Right ventricle myocardium (tissue), 1 donor: ENCODE measurements around a stretch of chr7.

DNA sequence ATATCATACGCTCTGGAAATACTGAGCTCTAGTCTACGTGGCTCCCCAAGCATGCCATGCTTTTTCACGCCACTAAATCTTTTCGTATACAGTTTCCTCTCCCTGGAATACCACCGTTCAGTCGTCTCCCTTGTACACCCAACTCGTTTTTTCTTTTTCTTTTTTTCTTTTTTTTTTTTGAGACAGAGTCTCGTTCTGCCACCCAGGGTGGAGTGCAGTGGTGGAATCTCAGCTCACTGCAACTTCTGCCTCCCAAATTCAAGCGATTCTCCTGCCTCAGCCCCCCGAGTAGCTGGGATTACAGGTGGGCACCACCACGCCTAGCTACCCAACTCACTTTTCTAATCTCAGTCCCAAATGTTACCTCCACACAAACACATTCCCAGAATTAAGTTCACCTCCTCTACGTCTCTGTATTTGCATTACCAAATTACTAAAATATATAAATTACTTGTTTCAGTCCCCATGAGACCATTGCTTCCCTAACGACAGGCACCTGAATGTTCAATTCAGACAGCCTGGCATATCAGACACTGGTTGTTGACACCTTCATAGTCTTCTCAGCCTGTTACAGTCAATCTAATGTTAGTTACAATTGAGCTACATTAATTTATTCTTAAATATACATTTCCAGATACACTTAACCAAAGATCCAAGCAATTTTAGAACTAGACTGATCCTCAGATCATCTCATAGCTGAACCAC, 115.3 kb downstream of the SRPK2 start:
- PRO-cap, 2 experiments: no peak in any of the 2 experiments

GRCh38 chr7:105308951-105309399, 79.7 kb downstream of the SRPK2 start:
- PRO-cap, 2 experiments: no peak in any of the 2 experiments

DNA sequence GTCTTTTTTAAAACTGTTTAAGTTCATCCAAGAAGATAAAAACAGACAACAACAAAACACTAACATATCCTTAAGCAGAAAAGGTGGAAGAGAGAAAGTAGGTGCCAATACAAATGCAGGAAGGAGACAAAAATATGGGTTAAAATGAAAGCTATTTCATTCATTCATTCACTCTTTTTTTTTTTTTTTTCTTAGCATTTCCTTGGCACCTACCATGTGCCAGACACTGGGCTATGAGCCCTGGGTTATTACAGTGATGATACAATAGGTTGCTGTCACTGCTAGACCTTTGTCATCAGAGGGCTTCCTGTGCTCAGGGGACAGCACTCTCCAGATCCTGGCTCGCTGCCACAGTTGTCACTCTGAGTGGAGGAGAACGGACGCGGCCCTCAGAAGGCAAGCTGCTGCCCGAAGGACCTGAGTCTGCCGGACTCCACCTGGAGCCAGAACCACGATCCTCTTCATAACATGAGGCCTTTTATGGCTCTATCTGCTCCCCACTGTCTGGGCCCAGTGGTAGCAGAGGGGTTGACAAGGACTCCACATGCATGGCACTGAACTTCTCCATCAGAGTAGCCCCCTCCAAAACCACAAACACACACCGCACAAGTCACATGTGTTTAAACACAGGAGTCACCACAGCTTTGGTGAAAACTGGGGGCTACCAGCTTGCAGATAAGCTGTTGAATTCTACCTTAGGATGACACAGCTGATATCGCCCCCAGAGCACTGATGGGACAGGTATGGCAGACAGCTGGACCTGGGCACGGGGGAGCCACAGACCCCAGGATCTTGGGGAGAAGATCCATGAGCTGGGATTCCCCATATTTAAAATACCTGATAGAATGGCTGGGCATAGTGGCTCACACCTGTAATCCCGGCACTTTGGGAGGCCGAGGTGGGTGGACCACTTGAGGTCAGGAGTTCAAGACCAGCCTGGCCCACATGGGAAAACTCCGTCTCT, 94.7 kb upstream of the EFCAB10 start:
- PRO-cap, 2 experiments: no peak in any of the 2 experiments

- PRO-cap, 2 experiments: no peak in any of the 2 experiments
Measured at GRCh38 chr7:105877715-105878011, 1.3 kb upstream of the ATXN7L1 start.

DNA sequence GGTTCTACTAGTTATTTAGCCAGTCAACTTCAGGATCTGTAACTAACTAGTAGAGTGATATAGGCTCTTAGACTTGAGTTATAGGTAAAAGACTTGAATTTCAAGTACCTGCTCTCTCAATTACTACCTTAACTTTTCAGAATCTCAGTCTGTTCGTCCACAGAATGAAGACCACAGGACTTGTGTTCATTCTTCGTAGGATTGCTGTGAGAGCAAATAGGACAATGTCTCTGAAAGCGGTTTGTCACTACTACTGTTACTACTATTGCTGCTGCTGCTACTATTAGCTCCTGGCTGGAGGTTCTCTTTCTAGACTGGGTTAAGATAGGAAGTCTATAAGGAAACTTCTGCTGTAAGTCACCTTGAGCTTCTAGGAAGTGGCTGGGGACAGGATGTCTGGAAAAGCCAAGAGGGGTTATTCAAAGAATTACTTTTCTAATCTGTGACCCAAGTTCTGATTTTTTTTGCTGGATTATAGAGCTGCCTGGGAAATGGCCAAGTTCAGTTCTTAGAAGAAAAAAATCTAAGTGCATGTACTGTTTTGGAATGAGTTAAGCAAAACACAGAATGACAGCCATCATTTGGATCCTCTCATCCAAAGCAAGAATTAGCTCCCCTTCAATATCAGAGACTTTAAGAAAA, 62.3 kb downstream of the NAMPT start:
- PRO-cap, 2 experiments: no peak in any of the 2 experiments

GRCh38 chr7:106253775-106253958, 31.1 kb downstream of the NAMPT start:
- PRO-cap, 2 experiments: no peak in any of the 2 experiments

DNA sequence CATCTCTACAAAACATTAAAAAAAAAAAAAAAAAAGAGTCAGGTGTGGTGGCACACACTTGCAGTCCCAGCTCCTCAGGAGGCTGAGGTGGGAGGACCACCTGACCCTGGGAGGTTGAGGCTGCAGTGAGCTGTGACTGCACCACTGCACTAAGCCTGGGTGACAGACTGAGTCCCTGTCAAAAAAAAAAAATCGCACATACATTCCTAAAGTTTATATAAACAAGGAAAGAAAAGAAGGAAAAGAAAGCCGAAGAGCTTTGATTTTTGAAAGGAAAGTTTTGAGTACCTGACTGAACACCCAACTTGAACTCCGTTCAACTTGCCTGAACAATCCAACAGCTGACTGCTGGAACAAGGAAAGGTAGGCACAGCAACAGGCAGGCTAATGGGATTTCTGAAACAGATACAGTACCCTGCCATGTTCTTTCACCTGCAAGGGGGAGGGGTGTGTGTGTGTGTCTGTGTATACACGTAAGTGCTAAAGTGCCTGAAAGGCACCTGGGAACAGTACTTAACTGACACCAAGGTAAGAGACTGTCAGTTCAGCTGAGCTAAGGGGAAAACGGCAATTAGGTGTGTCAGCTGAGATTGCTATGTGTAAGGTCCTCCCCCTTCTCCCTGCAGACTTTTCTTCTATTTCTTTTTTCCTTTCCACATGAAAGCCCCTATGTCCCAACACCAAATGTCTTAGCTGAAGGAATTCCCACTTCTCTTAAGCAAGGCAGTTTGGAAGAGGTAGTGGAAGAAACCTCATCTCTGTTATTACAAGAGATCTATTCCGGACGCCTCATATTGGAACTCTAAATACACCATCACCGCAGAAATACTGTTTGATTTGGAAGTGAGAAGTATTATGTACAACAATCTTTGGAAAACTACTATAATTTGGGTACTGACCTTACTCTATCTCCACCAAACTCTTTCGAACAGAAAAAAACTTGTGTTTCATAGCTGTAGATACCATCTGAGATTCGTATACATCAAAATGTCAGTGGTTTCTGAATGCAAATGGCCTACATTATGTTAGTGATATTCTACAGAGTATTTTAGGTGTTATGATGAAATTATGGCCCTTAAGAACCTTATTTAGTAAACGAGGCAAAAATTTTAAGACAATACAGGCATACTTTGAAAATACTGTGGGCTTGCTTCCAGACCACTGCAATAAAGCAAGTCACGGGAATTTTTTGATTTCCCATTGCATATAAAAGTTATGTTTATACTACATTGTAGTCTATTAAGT, 26.9 kb downstream of the NAMPT start:
- PRO-cap, 2 experiments: no peak in any of the 2 experiments

DNA sequence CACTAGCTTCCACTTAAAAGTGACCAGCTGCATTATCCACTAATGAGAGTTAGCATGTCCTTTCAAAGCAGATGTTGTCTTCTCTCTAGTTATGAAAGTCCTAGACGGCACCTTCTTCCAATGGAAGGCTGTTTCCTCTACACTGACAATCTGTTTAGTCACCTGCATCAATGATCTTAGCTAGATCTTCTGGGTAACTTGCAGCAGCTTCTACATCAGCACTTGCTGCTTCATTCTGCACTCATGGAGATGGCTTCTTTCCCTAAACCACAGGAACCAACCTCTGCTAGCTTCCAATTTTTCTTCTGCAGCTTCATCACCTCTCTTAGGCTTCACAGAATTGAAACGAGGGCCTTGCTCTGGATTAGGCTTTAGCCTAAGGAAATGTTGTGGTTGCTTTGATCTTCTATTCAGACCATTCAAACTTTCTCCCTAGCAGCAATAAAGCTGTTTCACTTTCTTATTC, 24.7 kb downstream of the NAMPT start:
- PRO-cap, 2 experiments: no peak in any of the 2 experiments

DNA sequence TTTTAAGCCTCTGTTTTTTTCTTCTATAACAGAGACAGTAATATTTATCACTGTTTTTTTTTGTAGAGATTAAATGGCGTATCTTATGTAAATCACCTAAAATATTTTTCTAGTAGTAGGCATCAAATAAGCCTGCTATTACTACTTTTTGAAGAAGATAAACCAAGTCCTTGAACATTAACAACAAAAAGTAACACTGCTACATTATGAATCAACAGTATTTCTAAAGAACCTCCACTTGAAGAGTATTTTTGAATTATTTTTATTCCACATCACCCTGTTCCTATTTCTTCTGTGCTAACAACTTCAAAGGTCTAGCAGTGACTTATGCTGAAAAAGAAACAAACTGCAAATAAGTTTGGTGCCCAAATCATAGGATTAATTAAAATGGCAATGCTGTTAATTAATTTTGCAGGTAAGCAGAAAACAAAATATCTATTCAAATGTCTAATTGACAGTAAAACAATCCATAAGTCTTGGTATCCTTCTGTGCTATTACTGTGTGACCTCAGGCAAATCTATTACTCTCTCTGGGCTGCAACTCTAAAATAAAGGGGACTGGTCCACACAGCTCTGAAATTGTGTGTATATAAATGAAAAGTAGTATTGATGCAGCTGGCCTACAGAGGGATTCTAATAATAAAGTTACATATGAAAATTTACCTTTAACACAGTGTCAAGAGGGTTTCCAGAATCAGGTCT, 21.9 kb downstream of the NAMPT start:
- PRO-cap, 2 experiments: no peak in any of the 2 experiments

- PRO-cap, 2 experiments: no peak in any of the 2 experiments
Measured at GRCh38 chr7:106268235-106269674, 16.0 kb downstream of the NAMPT start.

DNA sequence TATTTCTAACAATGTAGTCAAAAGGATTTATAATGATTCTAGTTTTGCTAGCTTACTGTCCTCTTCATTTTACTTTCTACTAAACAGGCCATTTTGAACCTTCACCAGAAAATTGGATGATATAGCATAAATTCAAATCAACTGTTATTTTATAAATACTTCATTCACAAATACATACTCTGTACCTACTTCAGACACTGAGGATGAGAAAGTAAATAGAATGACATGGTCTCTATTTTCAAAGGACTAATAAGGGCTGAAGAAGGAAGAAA, 5.4 kb downstream of the NAMPT start:
- PRO-cap, 2 experiments: no peak in any of the 2 experiments

DNA sequence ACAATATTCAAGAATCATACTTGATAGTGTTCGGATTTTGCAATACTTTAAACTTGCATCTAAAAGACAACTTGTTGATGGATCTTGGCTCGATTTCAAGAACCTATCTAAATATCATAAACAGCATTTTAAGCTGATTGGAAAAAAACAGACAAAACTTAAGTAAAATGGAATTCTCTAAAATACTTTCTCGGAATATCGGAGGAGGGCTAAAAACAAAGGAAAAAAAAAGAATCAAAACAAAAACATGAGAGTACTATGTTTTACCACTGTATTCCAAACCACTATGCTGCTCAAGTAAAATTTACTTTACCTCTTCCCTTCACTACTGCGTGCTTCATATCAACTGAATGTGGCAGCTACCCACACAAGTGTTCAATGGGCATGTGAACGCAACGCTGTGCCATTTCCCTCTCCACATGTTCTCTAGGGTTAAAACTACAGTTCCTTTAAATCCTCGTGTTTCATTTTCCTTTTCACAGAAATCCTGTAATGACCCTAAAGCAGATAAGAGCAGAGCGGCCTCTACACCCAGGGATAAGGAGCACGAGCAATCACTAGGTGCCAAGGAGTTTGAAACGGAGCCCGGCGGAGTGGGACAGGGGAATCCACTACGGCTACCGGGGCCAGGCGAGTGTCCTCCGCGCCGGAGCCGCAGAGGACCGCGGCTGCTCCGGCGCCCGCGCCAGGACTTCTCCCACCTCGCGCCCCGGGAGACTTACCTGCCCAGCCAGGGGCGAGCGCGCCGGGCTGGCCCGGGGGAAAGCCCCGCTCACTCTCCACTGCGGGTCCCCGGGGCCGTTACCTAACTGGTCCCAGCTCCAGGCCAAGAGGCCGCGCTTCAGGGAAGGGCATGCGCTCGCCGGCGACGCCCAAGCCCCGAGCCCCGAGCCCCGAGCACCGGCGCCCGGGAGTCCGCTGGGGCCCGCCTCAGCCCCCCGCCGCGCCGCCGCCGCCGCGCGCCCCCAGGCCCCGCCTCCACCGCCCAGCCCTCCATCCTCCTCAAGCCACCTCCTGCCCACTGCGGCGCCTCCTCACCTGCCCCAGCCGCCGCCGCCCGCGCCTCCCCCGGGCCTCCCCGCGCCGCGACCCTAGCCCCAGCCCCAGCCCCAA, 801 bp downstream of the NAMPT start:
- PRO-cap, 2 experiments: peak in 2 of 2 experiments; most common plus-strand start position 567 of the sequence (in 2); most common minus-strand start position 575 of the sequence (in 1)

DNA sequence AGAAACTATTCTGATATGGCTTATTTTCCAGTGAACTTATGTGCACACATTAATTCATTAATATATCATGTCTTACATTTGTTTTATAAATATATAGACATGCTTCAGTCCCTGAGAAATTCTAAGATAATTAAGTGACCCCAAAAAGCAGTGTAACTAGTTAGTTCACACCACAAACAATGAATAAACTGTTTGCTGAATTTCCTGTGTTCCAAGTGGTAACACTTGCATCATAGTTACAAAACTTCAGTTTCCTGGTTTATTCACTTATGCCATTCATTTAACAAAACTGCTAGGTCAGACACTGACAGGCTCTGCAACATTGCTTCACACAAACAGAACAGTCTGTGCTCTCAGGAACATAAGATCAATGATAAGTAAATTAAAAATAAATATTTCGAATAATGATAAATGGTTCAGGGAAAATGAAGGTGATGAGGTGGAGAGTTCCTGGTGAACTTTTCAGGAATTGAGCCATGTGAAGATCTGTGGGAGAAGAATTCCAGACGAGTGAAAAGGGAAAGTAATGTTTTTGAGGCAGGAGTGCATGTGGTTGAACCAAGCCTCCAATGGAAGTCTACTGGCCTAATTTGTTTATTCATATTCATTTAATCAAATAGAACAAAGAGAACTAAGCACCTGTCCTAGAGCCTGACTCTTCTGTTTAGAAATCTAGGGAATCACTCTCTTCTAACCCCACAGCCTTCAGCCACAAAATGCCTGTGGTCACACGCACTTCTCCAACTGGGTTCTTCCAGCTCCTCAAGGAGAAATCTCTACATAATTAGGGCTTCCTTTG, 133.4 kb upstream of the NAMPT start:
- PRO-cap, 2 experiments: no peak in any of the 2 experiments

DNA sequence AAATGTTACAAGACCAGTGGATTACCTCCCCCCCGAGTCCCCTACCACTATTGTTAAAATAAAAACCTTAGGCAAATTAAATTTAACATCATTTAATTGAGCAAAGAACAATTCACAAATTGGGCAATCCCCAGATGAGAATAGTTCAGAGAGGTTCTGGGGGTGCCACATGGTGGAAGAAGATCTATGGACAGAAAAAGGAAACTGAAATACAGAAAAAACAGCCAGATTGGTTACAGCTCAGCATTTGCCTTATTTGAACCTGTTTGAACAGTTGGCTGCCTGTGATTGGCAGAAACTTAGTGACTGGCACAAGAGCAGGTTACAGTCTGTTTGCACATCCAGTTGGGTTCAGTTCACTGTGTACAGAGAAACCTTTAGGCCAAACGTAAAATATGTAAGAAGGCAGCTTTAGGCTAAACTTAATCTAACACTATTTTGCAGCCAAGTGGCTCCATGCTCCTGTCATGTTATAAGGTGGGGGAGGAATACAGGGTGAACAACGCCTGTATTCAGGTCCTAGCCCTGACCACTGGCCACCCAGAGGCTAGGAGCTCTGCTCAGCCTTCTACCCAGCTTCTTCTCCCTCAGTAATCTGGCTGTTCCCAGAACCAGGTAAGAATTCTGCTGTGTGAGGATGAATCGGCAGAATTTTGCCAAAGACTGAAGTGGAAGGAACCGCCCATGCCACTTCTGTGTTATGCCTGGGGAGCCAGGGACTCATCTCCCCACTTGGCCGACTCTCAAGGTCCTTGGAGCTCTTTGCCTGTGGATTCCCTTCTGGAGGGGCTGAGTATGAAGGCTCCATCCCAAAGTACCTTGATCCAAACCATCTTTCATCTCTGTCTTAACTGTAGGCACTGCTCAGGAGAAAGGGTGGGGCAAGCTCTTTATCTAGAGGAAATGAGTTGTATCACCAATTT, 164.2 kb upstream of the NAMPT start:
- PRO-cap, 2 experiments: no peak in any of the 2 experiments

DNA sequence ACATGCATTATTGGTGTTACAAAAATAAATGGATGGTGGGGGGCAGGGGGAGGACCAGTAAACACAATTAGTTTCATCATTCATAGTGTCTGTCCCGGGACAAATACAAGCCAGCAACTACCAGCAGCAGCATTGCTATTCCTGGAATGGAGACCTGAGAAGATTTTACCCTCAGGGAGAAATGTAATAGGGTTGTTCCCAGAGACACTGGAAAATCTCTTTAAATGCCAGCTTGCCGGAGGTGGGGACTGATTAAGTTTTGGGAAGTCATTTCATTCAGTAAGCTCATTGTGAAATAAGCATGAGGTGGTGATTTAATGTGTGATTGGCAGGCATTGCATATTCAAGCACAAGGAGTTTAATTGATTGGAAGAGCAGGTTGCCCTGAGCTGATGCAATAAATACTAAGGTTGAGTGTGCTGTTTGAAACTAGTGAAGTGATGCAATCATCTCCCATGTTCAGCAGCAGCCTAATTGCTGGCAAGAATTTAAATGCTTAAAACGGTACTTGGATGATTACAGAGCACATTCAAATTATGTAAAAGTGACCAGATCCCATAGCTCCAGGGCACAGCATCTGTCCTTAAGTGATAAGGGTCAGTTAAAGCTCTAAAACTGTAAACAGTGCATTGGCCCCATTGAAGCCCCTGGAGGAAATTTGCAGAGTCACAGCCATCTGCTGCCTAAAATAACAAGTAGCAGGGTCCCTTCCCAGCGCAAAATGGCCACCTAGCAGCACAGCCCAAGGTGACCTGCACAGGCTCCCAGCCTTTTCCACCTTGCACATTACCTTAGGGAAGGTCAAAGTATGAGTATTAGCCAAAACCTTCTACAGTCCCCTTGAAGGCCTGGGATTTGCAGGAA, 92.2 kb downstream of the CCDC71L start:
- PRO-cap, 2 experiments: no peak in any of the 2 experiments

DNA sequence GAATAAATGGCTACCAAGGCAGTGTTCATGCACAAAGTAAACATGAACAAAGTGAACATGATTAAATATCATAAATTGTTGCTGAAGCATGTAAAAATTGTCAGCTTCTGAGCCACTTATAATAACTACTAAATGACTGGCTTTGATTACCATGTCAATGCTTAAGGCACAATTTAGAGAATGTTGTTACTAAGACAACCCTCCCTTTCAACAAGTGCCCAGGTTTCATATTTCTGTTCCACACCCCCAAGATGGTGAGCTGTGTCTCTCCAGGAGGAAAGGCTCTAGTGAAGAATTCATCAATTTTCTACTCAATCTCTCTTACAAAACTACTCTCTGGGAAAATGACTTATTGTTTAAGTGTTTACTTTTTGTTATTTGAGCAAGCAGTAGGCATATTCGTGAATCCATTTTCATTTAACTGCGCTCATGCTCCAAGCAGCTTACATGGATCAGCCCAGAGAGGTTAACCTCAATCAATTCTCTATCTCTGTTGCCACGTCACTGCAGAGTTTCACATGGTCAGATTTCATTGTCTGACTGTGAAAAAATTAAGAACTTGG, 49.9 kb downstream of the CCDC71L start:
- PRO-cap, 2 experiments: no peak in any of the 2 experiments

DNA sequence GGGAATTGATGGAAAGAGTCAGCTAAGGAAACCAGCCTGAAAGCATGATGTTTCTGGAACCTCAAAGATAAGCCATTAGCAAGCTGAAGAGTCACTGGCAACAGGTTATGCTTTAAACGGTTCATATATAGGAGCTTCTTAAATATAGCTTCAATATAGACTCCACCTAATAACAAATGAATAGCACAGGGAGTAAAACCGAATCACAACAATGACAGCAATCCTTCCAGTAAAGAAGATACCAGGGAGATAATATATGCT, 20.4 kb downstream of the CCDC71L start:
- PRO-cap, 2 experiments: no peak in any of the 2 experiments

- PRO-cap, 2 experiments: no peak in any of the 2 experiments
Measured at GRCh38 chr7:106858850-106859609, 6.1 kb upstream of the PIK3CG start.

- PRO-cap, 2 experiments: no peak in any of the 2 experiments
Measured at GRCh38 chr7:106978321-106978942, 66.1 kb upstream of the PRKAR2B start.

- PRO-cap, 2 experiments: no peak in any of the 2 experiments
Measured at GRCh38 chr7:107045909-107046558, 1.5 kb downstream of the PRKAR2B start.